ENCODE measurements around the genes CARD8, IZUMO1, DHDH, RUVBL2 and LIN7B.

- PRO-cap, result unidirectional peak, minus-strand start at chr19:48171341
These were observed 548 bp downstream of the ZSWIM9 start for GRCh38 chr19:48170859-48171597.

DNA sequence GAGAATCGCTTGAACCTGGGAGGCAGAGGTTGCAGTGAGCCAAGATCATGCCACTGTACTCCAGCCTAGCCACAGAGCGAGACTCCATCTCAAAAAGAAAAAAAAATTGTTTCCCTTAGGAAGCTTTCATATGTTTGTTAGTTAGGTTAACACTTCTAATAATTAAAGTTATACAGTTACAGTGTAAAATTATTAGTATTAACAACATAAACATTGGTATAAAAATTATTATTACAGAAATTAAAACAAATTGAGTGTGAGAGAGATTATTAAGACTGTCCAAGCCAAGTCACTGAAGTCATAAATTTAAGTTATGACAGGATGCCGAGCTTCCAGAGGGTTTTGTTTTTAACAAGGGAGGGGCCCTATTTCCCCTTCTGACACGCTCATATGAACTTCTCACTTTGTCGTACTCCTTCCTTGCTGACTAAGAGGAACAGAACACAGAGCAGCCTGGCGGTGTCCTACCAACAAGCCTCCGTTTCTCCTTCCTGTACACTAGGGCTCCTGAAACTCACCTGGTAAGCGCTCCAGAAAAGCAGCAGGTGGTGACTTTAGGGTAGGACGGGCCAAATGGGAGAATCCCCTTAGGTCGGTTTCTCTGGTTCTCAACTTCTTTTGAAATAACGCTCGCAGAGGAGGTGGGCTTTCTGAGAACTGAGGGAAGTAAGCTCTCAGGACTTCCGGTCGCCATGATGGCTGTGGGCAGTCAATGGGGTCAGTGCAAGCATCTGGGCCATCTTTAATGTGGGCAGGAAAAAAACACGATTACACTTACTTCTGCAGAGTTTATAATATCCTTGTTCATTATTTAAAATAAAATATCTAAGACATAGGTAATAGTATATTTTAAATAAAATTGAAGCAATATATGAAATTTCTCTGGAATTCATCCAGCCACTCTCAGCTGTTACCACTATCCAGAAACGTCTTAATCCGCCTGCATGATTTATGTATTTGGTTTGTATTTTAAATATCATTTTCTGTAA, at the start of gene CARD8:
CARD8 (minus strand) TSS at position 639 of the 989 bp plus-strand sequence.
- PRO-cap, result bidirectional peak, plus-strand start at position 430 of the sequence, minus-strand start at position 428 of the sequence; bidirectional peak, plus-strand start at position 693 of the sequence, minus-strand start at position 625 of the sequence

DNA sequence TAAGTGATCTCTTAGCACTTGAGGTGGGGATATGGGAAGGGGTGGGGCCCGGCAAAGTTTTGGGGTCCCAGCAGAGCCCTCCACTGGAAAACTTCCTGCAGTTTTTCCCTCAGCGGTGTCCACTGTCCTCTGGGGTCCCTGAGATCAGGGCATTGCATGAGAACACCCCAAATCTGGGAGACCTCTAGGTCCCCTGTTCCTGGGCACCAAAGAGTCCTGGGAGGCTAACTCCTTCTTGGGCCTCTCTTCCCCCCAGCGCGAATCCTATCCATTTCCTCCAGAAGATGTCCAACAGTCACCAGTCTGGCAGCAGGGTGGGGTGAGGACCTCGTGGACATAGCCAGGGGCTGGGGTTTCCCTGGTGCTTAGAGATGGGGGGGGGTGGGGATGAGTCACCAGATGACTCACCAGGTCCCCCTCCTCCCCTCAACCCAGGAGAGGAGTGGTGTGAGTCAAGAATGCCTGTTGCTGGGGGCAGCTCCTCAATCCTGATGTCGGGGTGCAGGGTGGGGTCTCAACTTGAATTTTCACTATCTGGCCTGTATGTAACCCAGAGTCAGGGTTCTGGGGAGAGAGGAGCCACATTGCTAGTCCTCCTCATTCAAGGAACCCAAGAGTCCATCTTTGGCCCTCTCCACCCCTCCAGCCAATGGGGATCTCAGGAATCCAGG, 518 bp downstream of the EMP3 start:
- PRO-cap, result no peak

GRCh38 chr19:48398882-48399162, 5.4 kb downstream of the GRIN2D start:
- PRO-cap, result bidirectional peak, plus-strand start at chr19:48399097, minus-strand start at chr19:48398715

DNA sequence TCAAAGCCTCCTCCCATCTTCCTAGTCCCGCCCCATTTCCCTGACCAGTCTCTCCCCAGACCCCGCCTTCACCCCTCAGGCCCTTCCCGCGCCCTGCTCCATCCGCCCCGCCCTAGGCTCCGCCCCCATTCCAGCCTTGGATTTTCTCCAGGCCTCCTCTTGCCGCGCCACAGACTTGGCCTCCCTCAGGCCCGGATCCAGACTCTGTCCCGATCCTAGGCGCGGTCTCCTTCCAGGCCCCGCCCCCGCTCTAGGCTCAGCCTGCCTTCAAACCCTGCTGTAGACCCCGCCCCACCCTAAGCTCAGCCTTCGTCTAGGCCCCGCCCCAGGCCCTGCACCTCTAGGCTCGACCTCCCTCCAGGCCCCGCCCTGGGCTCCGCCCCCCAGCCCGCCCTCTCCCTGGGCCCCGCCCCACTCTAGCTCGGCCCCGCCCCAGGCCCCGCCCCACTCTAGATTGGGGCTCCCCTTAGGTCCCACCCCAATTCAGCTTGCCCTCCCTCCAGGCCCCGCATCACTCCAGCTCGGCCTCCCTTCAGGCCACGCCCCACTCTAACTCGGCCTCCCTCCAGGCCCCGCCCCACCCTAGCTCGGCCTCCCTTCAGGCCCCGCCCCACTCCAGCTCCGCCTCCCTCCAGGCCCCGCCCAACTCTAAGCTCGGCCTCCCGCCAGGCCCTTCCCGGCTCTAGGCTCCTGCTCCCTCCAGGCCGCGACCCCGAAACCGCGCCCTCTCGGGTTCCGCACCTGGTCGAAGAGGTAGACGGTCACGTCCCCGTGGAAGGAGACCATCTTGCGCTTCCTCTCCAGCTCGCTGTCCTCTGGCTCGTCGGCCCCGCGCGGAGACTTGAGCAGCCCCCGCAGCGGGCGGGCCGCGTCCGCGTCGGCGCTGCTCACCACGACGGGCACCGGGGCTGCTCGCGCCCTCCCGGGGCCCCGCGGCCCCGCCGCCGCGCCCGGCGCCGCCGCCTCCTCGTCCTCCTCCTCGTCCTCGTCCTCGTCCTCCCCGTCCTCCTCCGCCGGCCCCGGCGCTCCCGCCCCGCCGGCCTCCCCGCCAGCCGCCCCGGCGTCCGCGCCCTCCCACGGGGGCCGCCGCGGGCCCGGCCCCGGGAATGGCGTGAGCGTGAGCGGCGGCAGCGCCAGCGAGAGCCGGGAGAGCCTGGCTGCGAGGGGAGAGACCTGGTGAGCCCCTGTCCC, 18.3 kb downstream of the LMTK3 start:
- PRO-cap, result unidirectional peak, plus-strand start at position 726 of the sequence

GRCh38 chr19:48588787-48589962, 17.4 kb upstream of the SPACA4 start:
- PRO-cap, result no peak

GRCh38 chr19:48617556-48618398, 1.2 kb downstream of the RPL18 start:
- PRO-cap, result no peak

- PRO-cap, result bidirectional peak, plus-strand start at chr19:48741763, minus-strand start at chr19:48741588
These were observed 883 bp upstream of the RASIP1 start for GRCh38 chr19:48741011-48741974.

- PRO-cap, result bidirectional peak, plus-strand start at chr19:48747024, minus-strand start at chr19:48746876
These were observed at the start of gene IZUMO1 for GRCh38 chr19:48746481-48747552. IZUMO1 (minus strand) TSS chr19:48746909.

DNA sequence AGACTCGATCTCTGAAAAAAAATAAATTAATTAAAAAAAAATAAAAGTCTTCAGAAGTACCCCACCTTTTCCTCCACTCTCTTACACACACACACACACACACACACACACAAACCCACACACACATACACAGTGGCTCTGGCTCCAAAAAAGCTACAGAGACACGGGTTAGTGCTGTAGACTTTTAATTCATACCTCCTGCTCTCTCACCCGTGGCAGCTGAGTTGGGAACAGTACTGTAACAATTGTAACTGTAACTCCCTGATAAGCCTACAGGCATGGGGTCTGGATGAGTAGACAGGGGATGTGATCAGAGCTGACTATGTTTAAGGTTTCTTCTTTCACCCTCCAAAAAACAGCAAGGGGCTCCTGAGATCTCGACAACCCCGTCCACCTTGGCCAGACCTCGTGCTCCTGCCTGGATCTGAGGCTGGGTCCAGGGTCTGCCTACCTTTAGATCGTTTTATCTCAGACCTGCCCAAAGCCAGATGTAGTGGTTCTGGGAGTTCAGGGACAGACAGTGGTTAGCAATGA, 1.2 kb upstream of the IZUMO1 start:
- PRO-cap, result no peak

DNA sequence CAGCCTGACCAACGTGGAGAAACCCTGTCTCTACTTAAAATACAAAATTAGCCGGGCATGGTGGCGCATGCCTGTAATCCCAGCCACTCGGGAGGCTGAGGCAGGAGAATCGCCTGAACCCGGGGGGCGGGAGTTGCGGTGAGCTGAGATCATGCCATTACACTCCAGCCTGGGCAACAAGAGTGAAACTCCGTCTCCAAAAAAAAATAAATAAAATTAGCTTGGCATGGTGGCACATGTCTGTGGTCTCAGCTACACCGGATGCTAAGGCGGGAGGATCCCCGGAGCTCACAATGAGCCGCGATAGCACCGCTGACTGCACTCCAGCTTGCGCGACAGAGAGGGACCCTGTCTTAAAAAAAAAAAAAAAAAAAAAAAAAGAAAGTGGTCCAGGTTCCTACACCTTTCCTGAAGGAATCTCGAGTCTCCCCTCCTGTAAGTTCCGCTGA, 662 bp downstream of the FUT1 start:
- PRO-cap, result no peak

- PRO-cap, result no peak
These were observed 2.3 kb downstream of the PPP1R15A start for GRCh38 chr19:48874352-48875127.

DNA sequence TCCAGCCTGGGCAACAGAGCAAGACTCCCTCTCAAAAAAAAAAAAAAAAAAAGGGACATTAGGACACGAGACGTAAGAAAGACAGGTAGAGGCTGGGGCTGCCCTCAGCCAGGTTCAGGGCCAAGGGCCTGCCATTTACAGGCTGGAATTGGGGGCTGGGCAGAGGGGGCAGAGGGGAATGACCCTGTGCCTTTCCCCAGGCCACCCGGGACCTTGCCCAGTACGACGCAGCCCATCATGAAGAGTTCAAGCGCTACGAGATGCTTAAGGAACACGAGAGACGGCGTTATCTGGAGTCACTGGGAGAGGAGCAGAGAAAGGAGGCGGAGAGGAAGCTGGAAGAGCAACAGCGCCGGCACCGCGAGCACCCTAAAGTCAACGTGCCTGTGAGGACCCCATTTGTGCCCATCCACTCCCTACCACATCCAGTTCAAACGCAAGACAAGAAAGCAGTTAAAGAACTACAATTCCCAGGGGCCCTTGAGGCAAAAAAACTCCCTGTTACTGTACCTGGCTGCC, 12.8 kb downstream of the NUCB1 start:
- PRO-cap, result no peak

DNA sequence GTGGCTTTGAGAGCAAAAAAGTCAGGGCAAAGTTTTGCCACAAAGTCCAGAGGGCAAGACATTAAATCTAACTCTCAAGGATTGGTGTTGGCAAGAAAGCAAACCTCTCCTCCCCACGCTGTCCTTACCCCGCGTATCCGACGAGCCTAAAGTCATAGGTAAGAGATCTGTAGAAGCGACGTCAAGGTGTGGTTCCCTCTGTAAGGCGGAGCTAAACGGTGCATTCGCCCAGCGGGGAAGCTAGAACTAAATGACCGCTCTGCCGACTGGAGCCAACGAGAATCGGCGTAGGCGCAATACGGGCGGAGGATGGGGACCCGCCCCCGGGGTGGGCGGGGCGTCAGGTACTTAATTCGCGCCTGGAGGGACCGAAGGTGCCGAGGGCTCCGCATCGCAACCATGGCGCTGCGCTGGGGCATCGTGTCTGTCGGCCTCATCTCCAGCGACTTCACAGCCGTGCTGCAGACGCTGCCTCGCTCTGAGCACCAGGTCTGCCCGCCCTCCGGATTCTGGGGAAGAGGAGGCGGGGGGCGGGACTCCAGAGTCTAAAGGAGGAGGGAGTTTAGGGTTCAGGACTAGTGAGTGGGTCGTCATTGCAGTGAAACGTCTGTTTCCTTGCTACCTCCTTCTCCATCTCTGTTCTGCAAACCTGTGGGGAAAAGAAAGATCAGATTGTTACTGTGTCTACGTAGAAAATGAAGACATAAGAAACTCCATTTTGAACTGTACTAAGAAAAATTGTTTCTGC, at the start of gene DHDH:
DHDH (plus strand) TSS at position 377 of the 748 bp plus-strand sequence.
- PRO-cap, result bidirectional peak, plus-strand start at position 377 of the sequence, minus-strand start at position 190 of the sequence; bidirectional peak, plus-strand start at position 578 of the sequence, minus-strand start at position 489 of the sequence

DNA sequence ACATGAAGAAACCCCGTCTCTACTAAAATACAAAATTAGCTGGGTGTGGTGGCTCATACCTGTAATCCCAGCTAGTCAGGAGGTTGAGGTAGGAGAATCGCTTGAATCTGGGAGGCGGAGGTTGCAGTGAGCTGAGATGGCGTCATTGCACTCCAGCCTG, 2.0 kb downstream of the FTL start:
- PRO-cap, result no peak

DNA sequence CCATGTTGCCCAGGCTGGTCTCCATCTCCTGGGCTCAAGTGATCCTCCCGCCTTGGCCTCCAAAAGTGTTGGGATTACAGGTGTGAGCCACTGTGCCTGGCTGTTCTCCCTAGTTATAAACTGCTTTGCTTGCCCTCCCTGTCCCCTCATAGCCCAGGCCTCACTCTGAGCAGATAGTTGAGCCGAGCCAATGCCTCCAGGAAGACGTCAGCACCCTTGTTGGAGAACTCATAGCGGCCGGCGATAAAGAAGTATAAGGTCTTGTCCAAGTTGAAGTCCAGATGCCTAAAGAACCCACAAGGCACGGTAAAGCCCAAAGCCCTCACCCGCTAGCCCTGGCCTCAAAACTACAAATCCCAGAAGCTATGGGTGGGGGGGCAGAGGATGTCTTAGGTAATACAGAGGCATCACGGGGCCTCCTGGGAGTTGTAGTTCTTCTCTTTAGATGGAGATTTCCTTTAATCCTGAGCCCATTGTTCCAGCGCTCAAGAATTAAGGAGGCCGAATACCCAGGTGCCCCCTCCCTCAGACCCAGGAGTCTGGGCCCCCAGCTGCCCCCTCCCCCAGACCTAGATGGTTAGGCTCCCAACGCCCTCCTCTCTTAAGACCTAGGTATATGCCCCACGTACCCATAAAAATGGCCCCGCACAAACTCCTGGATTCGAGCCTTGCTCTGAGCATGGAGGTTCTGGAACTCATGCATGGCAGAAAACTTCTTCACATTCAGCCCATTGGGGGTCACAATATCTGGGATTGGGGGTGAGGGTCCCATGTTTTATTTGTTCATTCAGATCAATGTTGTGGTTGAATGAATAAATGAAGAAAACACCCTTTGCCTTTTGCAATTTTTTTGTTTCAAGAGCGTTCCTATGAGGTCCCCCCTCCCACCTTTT, 10.8 kb downstream of the GYS1 start:
- PRO-cap, result no peak

GRCh38 chr19:48991961-48992704, 976 bp downstream of the GYS1 start:
- PRO-cap, result unidirectional peak, plus-strand start at chr19:48992402

GRCh38 chr19:48993432-48994009, at the start of gene RUVBL2:
RUVBL2 (plus strand) TSS chr19:48993887.
- PRO-cap, result bidirectional peak, plus-strand start at chr19:48993584, minus-strand start at chr19:48993309; bidirectional peak, plus-strand start at chr19:48993898, minus-strand start at chr19:48993766

DNA sequence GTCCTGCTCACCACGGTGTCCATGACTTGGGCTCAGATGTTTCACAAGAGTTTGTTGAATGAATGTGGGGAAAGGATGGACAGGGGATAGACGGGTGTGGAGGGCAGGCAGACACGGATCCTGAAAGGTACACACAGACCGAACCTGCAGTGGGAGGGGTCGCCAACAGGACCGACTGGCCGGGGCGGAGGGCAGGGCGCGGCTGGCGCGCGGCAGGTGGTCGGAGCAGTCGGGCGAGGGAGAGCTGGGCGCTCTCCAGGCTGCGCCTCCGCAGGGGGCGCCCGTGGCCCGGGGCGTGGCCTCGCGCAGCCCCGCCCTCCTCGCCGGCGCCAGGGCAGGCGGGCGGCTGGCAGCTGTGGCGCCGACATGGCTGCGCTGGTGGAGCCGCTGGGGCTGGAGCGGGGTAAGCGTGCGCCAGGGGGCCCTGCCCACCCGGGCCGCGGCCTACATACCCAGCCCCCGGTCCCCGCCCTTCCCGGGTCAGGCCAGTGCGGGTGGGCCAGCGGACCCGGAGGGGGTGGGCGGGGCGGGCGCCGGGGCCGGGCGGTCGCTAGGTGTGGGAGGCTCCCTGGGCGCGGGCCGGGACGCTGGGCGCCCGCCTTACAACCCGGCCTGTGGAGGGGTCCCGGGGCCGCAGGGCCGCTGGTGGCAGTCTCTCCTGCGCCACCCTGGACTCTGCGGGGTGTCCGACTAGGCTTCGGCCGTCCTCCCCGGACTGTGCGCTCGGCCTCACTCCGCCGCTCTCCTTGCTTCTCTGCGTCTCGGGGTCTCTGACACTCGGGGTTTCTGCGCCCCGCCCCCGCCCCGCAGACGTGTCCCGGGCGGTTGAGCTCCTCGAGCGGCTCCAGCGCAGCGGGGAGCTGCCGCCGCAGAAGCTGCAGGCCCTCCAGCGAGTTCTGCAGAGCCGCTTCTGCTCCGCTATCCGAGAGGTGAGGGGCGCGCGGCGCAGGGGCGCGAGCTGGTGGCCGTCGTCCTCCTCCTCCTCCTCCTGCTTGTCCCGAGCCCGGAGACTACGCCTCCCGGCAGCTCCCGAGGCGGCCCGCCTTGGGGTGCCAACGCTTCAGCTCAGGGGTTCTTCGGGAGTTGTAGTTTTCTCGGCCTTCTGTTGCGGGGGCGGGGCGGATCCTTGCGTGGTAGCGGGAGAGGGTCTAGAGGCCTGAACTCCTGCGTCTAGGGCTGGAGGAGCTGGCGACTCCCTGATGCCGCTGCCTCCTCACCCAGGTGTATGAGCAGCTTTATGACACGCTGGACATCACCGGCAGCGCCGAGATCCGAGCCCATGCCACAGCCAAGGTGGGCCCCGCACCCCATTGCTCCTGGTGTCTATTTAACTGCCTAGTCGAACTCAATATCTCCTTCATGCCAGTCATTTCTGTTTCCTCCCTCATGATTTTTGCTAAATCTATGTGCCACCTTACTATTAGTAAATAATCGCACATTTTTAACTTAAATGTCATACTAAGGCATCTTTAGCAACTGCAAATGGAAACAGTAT, at the start of gene LIN7B:
LIN7B (plus strand) TSS at position 332 of the 1,495 bp plus-strand sequence.
- PRO-cap, result unidirectional peak, plus-strand start at position 356 of the sequence; unidirectional peak, minus-strand start at position 756 of the sequence; bidirectional peak, plus-strand start at position 1,161 of the sequence, minus-strand start at position 994 of the sequence

DNA sequence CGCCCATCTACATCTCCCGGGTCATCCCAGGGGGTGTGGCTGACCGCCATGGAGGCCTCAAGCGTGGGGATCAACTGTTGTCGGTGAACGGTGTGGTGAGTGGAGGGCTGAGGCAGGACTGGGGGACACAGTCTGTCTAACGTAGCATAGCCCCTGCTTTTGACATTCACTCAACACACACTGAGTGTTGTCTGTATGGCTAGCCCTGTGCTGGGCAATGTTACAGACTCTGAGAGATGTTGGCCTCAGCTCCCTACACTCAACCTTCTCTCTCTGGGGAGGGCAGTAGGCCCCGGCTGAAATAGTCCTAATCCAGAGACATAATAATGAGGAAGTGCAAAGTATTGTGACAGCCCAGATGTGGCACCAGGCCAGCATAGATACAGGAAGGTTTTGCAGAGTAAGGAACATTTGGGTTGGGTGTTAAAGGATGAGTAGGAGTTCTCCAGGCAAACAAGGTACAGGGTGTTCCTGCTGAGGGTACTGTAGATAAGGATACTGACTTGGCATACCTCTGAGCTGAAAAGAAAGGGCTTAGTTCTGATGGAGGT, 2.3 kb downstream of the LIN7B start:
- PRO-cap, result no peak